Parietal lobe (tissue), 2 donors: ENCODE measurements around a stretch of chr10.

- RAMPAGE, long total RNA: no peak
Observed at GRCh38 chr10:6576298-6576752, 3.8 kb downstream of the PRKCQ start.

DNA sequence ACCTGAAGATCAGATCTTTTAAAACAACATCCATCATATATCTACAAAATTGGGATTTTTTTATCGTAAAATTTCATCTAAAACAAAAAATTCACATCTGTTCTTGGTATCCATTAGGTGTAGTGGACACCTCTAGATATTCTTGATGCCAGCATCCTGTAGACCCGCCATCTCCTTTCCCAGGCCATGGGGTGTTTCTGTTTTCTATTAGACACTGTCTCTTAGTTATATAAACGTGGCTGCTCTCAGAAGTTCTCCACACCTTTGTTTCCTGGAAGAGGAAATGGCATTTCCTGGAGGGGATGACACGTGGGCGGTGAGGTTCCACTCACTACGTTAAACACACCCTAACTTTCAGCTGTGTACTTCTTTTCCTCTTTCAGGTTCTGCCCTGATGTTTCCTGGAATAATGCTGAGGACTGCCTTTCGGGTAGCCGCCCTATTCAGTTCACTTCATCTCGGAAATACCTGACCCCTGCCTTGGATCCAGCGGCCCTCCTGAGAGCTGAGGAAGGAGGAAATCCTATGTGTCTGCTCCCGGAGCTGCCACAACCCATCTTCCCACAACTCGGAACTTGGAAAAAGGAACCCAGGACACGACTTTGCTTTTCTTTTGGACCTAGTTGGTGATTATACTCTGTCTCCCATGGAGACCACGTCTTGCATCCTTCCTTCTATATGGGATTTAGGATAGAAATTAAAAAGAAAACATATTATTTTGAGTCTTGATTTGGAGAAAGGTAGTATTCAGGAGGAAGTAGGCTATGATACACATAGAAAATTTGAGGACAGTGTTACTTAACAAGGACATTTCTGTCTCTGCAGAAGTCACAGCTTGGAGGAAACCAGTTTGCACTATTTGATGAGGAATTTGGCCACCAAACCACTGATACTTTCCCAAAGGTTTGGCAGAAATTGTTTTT lies 3.5 kb upstream of the PRKCQ start:
- RAMPAGE, long total RNA: no peak

DNA sequence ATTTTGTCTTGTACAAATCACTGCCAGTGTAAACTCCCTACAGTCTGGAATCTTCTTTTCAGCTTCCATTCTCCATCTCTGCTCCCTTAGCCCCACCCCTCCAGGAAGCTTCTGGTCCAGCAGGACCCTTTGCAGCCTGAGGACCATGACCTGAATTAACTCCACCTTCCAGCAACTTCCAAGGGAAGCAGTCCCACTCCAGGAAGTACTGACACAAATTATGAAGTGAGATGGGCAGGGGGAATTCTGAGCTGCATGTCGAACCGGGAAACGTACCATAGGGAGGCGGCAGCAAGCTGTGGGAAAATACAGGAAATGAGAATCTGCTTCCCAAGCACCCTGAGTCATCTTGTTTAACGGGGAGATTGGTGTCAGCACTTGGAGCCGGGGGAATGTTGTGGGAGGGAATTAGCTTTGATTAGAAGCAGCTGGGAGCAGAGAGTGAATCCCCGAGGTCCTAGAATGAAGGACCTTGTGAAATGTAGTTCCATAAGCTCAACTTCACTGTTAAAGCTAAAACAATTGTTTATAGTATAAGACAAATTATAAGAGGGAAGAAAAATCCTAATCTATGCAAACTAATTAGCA lies 141.3 kb upstream of the PRKCQ start:
- RAMPAGE, long total RNA: no peak

DNA sequence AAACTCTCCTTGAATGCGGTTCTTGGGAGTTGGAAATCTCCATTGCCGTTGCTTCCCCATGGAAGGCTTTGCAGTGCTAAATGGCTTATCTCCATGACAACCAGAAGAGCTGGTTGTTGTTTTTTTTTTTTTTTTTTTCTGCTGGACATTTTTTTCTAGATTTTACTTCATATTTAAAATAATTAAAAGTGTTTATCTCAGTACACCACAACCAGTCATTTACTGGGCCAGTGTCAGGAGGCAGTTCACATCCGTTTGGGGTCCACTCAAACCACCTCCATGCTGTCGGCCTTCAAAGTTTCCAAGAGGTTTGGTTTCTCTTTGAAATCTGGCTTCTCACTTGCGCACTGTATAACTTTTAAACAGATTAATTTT lies 348.6 kb upstream of the PRKCQ start:
- RAMPAGE, long total RNA: no peak

DNA sequence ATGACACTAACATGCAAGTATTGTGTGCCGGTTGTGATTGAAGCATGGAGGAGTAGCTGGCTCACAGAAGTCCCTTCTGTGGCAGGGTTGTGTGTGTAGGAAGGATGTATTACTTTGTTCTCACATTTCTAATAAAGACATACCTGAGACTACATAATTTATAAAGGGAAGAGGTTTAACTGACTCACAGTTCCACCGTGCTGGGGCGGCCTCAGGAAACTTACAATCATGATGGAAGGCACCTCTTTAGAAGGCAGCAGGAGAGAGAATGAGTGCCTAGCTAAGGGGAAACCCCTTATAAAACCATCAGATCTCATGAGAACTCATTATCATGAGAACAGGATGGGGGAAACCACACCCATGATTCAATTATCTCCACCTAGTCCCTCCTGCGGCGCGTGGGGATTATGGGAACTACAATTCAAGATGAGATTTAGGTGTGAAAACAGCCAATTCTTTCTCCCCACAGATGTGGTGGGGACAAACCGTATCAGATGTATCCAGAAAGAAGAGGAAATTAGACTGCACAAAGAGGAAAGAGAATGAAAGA lies 375.8 kb downstream of the SFMBT2 start:
- RAMPAGE, long total RNA: no peak

GRCh38 chr10:7288116-7288568 lies 122.7 kb downstream of the SFMBT2 start:
- RAMPAGE, long total RNA: no peak

DNA sequence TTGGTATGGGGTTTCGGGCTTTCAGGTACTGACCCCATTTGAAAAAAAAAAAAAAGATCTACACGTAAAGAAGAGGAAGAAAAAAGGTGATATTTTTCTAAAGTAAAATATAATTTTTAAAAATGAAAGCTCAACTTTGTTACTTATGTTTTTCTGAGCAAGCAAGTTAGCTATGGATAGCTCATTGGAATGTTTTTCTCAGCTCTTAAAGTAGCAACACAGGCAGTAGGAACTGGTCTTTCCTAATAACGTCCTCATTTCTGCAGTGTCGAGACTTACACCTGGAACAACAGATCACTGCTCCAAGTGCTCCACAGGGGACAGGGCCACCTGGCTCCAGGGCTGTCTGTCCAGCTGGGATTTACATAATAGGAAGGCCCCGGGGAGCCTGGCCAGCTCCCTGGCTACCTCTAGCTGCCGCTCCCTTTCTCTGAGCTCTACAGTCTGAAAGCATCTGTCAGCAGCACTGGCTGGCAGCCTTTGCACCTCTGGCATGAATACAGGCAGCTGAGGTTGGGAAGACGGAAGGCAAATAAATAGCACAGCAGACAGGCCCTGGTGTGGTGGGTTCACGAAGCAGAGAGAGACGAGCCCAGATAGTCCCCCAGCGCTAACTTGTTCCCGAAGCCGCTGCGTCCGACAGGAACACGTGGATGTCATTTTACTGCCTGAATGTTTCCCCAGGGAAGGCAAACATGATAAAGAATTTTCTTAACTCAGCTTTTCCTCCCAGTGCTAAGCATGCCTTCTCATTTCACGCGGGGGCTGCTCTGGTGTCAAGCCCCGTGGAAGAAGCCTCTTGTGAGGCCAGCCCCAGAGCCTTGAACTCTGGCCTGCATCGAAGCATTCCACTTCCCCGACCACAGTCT lies 105.5 kb downstream of the ITIH5 start:
- RAMPAGE, long total RNA: no peak

DNA sequence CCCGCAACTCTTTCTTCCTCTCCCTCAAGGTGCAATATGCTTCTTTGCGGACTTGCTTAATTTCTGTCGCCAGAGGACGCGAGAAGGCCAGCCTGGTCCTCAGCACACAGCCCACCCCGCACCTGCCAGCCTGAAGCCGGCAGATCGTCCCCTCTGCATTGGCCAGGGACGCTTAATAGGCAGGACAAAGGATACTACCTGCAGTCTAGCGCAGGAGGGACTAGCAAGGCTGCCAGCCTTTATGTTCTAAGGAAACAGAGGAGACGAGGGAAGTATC lies 1.1 kb upstream of the ITIH5 start:
- RAMPAGE, long total RNA: no peak

- RAMPAGE, long total RNA: no peak
Observed at GRCh38 chr10:7964653-7965798, 89.5 kb upstream of the GATA3 start.

- RAMPAGE, long total RNA: no peak
Observed at GRCh38 chr10:8059353-8059779, 4.9 kb downstream of the GATA3 start.

DNA sequence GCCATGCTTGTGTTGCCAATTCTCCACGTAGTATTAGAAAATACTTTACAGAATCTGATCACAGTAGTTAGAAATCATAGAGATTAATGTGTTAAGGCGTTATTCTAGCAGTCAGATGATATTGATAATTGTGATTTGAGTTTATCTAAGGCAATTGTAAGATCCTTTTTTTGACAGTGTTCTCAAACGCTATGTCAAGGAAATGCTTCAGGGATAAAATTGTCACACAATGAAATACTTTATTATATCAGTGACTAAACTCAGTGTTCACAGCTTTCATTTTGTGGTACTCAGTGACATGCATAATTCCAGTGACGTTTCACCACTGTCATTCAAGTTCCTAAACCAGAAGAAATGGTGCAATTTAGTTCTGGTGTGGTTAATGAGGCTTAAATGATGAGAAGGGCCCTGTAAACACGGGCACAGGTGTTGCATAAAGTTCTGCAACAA lies 1246.9 kb downstream of the GATA3 start:
- RAMPAGE, long total RNA: no peak

GRCh38 chr10:10092584-10092885 lies 925.1 kb upstream of the CELF2 start:
- RAMPAGE, long total RNA: no peak

- RAMPAGE, long total RNA: no peak
Observed at GRCh38 chr10:10208956-10209673, 808.6 kb upstream of the CELF2 start.

GRCh38 chr10:10803348-10803727 lies 214.3 kb upstream of the CELF2 start:
- RAMPAGE, long total RNA: no peak

GRCh38 chr10:11012282-11013415 lies 5.0 kb upstream of the CELF2 start:
- RAMPAGE, long total RNA: no peak

- RAMPAGE, long total RNA: no peak
Observed at GRCh38 chr10:11145180-11145909, 127.7 kb downstream of the CELF2 start.

- RAMPAGE, long total RNA: no peak
Observed at GRCh38 chr10:11160993-11161332, 143.3 kb downstream of the CELF2 start.

- RAMPAGE, long total RNA: no peak
Observed at GRCh38 chr10:11165600-11166600, 148.2 kb downstream of the CELF2 start.

DNA sequence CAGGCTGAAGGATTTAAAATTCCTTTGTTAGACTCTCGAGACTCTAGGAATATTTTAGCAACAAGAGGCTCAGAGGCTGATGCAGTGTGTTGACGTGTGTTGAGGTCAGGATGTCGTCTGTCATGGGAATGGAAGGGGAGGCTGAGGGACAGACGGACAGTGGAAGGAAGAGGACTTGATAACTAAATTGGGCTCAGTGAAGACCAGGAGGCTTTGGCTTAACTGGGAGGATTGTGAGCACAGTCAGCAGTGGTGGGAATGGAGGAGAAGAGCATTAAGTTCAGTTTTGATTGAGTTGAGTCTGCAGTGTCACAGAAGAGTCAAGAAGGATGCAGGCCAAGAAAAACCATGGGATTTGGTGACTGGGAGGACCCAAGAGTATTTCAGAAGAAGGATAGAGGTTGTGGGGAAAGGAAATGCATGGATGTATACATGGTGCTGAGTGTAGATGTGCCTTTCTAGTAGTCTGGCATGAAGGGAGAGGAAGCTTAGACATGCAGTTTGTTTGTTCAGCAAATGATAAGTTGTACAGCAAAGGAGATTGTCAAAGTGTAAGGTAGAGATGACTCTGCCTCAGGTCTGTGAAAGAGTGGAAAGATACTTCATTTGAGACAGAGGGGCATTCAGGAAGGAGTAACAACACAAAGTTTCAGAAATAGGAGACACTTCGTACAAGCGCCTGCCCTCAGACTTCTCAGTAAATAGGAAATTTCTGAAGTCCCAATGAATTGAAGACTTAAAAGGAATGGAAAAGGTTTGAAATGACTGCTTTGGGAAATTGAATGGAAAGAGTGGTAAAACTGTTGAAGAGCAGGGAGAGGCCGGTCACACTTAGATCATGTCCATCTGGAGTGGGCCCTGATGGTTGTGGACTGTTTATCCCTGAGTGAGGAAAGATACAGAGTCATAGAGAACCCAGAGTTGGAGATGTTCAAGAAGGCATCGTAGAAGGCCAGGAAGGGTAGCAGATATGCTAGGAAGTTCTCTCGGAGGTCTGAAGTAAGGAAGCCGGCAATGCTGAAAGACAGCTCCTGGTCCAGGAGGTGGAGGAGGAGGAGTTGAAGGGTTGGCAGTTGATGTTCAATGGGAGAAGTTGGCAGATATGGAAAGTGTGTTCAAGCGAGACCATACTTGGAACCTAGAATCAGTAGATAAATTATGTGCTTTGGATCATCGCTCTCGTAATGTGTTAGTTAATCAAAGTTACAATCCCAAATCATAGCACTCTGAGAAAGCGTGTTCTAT lies 152.4 kb downstream of the CELF2 start:
- RAMPAGE, long total RNA: no peak

- RAMPAGE, long total RNA: no peak
Observed at GRCh38 chr10:11170876-11171992, 153.6 kb downstream of the CELF2 start.